ENCODE results near the gene HOXA13.

- PRO-cap: no peak
- RAMPAGE, long total RNA, 2 experiments: no peak in any of the 2 experiments
Measured at GRCh38 chr7:26398796-26399736, 107.4 kb downstream of the SNX10 start.

GRCh38 chr7:26451910-26452320 is 160.3 kb downstream of the SNX10 start:
- PRO-cap: no peak
- RAMPAGE, long total RNA, 2 experiments: no peak in any of the 2 experiments

- PRO-cap: no peak
- RAMPAGE, long total RNA, 2 experiments: no peak in any of the 2 experiments
Measured at GRCh38 chr7:26515157-26515930, 223.7 kb downstream of the SNX10 start.

- PRO-cap: no peak
- RAMPAGE, long total RNA, 2 experiments: no peak in any of the 2 experiments
Measured at GRCh38 chr7:26603307-26603746, 261.1 kb downstream of the SKAP2 start.

- PRO-cap: no peak
- RAMPAGE, long total RNA, 2 experiments: no peak in any of the 2 experiments
Measured at GRCh38 chr7:26863552-26863869, 879 bp downstream of the SKAP2 start.

GRCh38 chr7:27101880-27102232 is 627 bp downstream of the HOXA2 start:
- PRO-cap: no peak
- RAMPAGE, long total RNA, 2 experiments: no peak in any of the 2 experiments

- PRO-cap: no peak
- RAMPAGE, long total RNA, 2 experiments: no peak in any of the 2 experiments
Measured at GRCh38 chr7:27105228-27105844, 2.9 kb upstream of the HOXA2 start.

DNA sequence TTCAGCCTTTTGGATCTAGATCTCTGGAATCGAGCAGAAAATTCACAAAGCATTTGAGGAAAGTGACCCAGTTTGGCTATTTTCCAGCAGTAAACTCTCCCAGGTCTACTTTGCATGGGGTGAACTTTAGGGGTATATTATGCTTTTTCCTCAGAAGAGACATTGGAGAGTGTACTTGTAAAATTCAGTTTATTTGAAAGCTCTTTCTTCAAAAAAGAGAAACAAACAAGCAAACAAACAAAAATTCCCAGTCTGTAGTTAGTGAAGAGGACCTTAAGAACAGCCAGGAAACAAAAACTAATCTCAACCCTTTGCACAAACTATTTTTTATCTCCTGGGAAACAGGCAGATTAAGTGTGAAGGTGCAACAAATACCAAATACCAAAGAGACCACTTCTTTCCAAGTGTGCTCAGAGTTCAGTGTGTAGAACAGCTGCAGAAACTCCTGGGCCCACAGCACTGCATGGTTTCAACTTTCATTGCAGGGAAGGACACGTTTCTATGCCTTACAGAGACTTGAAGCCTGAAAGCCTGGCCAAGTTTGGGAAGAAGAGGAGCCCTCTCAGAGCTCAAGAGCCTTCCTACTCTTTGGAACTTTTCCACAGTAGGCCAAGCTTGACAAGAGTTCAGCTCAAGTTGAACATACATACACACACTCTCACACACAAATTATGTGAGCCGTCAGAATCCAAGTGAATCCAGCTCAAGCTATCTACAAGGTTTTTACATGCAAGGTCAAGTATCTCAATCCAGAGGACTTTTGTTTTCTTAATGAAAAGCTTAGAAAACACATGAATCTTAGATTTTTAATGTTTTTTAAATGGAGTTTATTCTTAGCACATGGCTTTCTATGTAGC is 2.6 kb downstream of the HOXA4 start:
- PRO-cap: no peak
- RAMPAGE, long total RNA, 2 experiments: no peak in any of the 2 experiments

- PRO-cap: no peak
- RAMPAGE, long total RNA, 2 experiments: no peak in any of the 2 experiments
Measured at GRCh38 chr7:27155387-27155810, 1.1 kb downstream of the HOXA7 start.

DNA sequence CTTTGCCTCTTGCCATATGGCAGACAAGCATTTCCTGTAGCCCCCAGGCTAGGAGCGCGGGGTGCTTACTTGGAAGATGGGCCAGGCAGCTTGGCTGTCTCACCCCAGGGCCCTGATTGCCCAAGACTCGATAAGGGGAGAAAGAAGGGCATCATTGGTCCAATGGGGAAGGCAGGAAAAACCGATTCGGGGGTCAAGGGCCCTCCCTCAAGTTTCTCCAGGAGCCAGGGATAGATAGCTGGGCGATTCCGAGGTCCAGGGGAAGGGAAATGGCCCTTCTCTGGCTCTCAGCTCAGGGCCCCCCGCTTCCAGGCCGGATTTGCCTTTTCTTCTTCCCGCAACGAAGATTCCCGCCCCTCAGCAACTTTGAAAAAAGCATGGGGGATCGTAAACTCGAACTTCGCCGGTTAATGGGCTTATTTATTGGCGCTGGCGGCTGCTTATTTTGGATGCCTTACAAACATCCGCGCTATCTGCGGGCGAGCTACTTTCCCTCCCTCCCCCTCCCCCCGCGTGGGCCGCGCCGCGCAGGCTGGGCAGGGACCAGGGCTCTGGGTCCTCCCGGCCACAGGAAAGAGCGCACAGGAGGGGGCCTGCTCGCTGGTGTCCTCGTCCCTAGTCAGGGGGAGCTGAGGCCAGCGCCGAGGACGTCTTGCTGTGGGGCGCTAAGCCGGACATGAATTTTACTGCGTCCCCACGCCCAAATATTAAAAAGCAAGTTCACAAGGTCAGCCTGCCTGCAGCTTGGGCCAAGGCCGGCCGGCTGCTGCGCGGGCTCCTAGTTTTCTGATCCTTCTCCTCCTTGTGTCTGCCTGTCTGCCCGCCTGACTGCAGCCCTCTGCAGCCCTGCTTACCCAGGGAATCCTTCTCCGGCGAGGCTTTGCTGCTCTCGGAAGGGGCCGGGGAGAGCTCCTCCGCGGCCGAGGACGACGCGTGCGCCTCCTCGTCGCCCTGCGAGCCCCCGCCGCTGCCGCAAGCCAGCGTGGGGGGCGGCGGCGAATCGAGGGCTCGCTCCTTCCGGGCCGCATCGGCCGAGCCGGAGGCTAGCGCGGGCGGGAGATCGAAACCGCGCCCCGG is 1.3 kb downstream of the HOXA10 start:
- PRO-cap: bidirectional peak, plus-strand start at position 151 of the sequence, minus-strand start at position 118 of the sequence; bidirectional peak, plus-strand start at position 570 of the sequence, minus-strand start at position 321 of the sequence; bidirectional peak, plus-strand start at position 622 of the sequence, minus-strand start at position 621 of the sequence
- RAMPAGE, long total RNA, 2 experiments: start-site peak on the minus strand in 2 of 2 experiments, centred at positions 244 to 291 of the sequence, 26 to 126 reads per replicate

GRCh38 chr7:27174548-27175079 is 494 bp upstream of the HOXA10 start:
- PRO-cap: bidirectional peak, plus-strand start at chr7:27174784, minus-strand start at chr7:27174743; bidirectional peak, plus-strand start at chr7:27174867, minus-strand start at chr7:27174805
- RAMPAGE, long total RNA, 2 experiments: no peak in any of the 2 experiments

- PRO-cap: unidirectional peak, plus-strand start at chr7:27183996; unidirectional peak, minus-strand start at chr7:27184024
- RAMPAGE, long total RNA, 2 experiments: no peak in any of the 2 experiments
Measured at GRCh38 chr7:27183036-27184187, 1.6 kb downstream of the HOXA11 start.

DNA sequence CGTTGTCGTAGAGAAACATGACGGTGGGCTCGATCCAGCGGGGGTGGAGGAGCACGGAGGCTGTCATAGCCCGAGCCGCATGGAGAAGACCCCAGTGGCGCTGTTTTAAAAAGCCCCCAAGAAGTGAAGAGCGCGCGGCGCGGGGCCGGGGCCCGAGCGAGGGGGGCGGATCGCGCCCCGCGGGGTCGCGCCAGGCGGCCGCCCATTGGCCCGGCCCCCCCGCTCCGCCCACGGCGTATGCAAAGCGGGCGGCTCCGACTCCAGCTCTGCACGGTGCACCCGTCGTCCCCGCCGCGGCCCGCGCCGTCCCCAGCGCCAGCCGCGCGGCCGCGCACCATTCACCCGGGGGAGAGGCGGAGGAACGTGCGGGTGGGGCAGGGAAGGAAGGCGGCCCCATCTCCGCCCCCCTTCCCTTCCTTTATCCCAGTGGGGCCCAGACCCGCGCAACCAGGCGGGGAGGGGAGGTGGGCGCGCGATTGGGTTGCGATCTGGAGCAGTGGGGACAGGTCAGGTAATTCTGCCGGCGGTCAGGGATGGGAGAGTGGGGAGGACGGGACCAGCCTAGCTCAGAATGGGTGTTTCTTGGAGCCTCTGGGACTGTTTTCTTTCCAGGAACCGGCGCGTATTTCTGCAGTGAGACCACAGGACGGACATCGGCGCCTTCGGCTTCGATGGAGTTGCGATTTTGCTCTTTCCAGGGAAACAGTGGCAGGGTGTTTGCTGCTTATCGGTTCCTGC is at the start of gene HOXA13:
HOXA13 (minus strand) TSS at position 81 of the 738 bp plus-strand sequence.
- PRO-cap: bidirectional peak, plus-strand start at position 450 of the sequence, minus-strand start at position 81 of the sequence
- RAMPAGE, long total RNA, 2 experiments: start-site peak on the plus strand in 2 of 2 experiments, centred at positions 443 to 465 of the sequence, 24 to 55 reads per replicate

DNA sequence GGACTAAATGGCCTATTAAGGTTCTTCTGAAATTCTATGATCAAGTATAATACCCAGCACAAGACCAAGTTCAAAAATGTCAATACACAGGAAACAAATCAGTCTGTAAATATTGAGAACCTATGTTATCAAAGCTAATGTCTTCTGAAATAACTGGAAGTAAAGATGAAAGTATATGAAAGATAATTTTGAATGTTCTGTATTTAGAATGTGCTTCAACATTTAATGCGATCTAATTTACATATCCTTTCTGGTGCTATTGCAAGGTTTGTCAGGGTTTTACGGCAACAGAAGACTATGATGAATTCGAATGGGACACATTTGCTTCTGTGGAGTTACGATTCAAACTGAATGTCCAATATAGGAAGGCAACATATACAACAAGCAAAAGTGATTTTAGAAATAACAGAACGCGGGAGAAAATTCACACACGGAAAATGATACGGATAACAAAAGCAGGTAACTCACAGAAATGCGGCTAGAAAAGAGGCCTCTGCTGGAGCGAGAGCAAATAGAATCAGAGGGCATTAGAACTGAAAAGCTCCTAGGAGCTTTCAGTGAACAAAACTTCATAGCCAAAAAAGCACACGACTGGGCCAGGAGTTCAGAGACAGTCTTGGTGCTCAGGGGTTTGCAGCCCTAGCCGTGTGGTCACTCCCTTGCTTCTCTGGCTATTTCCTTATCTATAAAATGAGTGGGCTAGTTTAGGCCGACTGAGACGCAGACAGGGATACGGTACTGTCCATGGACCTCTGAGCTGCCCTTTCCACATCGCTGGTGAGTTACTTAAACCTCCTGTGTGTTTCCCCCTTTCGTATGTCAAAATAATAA is 655 bp upstream of the TAX1BP1 start:
- PRO-cap: bidirectional peak, plus-strand start at position 716 of the sequence, minus-strand start at position 677 of the sequence
- RAMPAGE, long total RNA, 2 experiments: no peak in any of the 2 experiments

DNA sequence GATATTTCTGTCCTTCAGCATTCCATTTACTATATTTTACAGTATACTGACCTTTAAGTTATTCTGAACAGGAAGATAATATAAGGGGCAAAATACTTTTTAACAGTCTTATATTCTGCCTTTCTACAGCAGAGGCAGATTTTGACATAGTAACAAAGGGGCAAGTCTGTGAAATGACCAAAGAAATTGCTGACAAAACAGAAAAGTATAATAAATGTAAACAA is 55.9 kb downstream of the TAX1BP1 start:
- PRO-cap: no peak
- RAMPAGE, long total RNA, 2 experiments: no peak in any of the 2 experiments

GRCh38 chr7:27897257-27897818 is 157.4 kb downstream of the TAX1BP1 start:
- PRO-cap: no peak
- RAMPAGE, long total RNA, 2 experiments: no peak in any of the 2 experiments

- PRO-cap: unidirectional peak, plus-strand start at chr7:27901349
- RAMPAGE, long total RNA, 2 experiments: no peak in any of the 2 experiments
Measured at GRCh38 chr7:27901217-27901975, 161.4 kb downstream of the TAX1BP1 start.

DNA sequence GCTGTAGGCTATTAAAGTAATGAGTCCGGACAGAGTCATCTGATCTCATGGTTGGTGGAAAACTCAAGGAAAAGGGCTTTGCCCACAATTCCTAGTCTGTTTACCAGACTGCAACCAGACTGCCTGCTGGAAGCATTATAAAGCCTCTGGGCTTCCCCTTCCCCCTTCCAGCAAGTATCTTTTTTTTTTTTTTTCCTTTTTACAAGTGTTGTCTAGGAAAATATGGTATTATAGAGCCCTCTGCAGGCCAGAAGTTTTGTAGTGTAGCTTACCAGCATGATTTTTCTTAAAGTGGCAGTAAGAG is 181.1 kb downstream of the TAX1BP1 start:
- PRO-cap: unidirectional peak, minus-strand start at position 112 of the sequence
- RAMPAGE, long total RNA, 2 experiments: no peak in any of the 2 experiments

- PRO-cap: no peak
- RAMPAGE, long total RNA, 2 experiments: no peak in any of the 2 experiments
Measured at GRCh38 chr7:28105537-28105981, 75.0 kb downstream of the JAZF1 start.

GRCh38 chr7:28123799-28124388 is 56.7 kb downstream of the JAZF1 start:
- PRO-cap: no peak
- RAMPAGE, long total RNA, 2 experiments: no peak in any of the 2 experiments